Mesenchymal stem cell of adipose (primary cell): ENCODE measurements around the genes CASP6, PLA2G12A, RRH and FAM241A.

- CAGE, long polyA plus RNA, result no peak
Measured at GRCh38 chr4:105939958-105940372, 44.7 kb downstream of the NPNT start.

DNA sequence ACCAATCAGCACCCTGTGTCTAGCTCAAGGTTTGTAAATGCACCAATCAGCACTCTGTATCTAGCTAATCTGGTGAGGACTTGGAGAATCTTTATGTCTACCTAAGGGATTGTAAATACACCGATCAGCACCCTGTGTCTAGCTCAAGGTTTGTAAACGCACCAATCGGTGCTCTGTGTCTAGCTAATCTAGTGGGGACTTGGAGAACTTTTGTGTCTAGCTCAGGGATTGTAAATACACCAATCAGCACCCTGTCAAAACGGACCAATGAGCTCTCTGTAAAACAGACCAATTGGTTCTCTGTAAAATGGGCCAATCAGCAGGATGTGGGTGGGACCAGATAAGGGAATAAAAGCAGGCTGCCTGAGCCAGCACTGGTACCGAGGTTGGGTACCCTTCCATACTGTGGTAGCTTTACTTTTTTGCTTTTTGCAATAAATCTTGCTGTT is 37.7 kb upstream of the DKK2 start:
- CAGE, long polyA plus RNA, result no peak

DNA sequence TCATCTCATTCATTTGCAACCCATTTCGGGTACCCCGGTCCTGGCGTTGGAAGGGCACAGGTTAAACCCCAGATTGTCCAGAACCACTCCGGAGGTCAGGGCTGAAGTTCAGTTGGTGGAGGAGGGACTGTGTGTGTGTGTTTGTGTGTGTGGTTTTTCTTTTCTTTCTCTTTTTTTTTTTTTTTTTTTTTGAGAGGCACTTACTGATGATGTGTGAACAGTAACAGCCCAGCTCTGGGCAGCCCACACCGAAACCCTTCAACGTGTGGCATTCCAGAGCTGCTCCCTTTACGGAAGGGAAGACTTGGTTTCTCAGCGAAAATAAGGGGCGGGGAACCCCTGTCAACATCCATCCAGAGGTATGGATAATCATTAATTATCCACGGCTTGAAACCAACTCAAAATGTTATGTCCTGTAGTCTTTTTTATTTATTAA is 737 bp downstream of the SGMS2 start:
- CAGE, long polyA plus RNA, result no peak

- CAGE, long polyA plus RNA, result no peak
Measured at GRCh38 chr4:107930635-107931118, 672 bp upstream of the CYP2U1 start.

DNA sequence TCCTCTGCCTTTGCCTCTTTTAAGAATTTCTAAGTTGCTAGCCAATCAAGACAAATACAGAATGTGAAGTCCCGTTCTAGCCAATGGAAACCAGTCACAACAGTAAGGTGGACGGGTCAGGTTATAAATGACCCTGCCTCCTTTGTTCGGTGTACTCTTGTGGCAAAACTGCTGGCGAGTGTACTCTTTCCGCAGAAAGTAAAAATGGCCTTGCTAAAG is 1.7 kb upstream of the HADH start:
- CAGE, long polyA plus RNA, result no peak

DNA sequence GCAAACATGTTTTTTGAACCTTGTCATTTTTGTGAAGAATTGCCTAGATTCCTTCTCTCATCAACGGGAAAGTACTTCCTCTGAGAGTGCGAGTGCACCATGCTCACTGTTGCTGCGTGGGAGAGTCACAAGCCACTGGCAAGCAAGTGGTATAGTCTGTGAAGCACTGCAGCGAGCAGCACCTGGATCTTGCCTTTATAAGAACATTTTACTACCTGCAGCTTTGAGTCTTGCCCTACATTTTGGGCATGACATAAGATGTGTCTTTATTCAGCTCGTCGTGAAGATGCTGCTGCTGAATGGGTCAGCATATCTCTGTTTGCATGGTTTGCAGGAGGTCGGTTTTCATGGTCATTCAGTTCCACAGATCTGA is 44.9 kb downstream of the HADH start:
- CAGE, long polyA plus RNA, result no peak

DNA sequence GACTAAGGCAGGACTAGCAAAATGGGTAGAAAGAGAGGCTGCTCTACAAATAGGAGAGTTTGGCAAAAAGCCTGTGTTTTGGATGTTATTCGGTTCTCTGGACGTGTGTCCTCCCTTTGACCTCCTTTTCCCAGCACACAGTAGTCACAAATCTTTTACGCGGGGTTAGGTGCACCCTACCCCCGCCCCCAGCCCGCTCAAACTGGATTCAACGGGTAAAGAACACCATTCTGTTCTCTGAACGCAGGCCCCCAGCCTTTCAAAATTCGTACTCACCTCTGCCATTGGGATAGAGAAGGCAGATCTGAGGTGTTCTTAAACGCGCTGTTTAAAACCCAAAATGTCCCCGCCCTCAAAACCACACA is 2.8 kb downstream of the LEF1 start:
- CAGE, long polyA plus RNA, result no peak

DNA sequence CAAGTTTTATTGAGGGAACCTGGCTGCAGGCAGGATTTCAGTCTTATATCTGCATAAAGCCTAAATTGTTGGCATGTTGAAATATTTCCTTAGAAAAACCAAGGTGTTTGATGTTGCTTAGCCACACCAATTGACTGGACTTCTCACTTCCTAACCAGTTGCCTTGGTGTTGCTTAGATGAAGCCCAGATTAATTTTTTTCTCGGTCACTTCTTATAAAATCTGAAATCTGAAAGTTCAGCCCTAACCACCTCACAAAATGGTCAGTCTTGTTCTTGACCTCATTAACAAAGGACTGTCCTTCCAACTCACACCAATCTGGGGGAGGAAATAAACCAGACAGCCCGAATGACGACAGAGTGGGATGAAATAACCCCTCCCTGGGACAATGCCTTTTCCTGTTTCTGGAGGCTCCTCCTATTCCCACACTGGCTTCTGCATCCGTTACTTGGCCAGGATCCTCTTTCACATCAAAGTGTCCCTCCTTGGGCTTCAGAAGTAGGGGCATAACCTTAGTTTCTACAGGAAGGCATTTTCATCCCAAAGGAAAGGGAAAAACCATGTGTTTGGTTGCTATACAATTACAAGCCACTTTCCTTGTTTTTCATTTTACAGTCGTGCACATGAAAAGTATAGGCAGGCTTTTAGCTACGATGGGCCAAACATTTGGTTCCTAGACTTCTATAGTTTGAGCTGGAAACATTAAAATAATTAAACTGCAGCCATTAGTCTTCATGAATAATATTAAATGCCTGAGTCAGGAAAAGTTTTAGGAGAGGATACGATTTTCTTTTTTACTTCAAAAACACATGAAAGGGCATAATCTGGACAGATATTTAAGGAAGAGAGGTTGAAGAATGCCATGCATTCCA is 59.7 kb upstream of the RPL34 start:
- CAGE, long polyA plus RNA, result no peak

DNA sequence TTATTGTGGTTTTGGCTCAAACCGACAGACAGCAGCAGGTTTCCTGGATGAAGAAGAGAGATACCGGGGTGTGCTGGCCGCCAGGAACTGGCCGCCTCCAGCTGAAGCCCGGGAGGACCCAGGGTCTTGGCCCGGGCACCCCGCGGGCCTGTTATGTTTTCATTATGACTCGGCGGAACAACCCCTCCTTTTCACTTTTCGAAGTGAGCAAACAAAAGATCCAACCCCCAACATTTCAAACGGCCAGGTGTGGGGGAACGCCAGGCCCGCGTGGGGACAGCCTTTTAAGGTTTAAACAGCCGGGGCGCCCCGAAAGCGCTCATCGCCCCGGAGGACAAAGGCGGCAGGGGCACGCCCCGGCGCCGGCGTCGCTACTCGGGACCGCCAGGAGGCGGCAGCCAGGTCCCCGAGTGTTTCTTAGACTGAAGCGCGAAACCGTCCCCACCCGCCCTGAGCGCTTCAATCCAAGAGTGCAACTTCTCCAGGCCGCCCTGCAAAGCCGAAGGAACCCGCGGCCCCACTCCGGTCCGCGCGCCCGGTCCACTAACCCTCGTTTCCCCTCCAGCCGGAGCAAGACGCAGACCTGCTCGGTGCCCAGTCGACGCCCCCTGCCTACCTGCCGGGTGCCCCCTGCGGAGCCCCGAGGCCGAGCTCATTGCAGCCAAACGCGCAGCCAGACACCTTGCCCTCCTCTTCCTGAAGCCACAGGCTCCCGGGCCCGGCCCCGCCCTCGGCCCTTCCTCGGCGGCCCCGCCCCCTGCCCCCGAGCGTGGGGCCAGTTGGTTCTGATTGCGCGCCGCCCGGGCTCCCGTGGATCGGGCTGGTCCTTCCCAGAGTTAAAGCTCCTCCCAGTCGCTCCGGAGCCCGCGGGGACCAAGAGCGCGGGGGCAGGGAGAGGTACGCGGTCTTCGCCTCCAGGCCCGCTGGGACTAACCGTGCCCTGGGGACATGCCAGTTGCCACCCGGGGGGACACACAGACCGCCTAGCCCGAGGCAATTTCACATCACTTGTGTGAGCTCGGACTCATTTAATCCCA is at the start of gene CASP6:
Gene CASP6, minus strand, starts transcription at position 706 of the 1,037 bp plus-strand sequence.
- CAGE, long polyA plus RNA, result no peak

DNA sequence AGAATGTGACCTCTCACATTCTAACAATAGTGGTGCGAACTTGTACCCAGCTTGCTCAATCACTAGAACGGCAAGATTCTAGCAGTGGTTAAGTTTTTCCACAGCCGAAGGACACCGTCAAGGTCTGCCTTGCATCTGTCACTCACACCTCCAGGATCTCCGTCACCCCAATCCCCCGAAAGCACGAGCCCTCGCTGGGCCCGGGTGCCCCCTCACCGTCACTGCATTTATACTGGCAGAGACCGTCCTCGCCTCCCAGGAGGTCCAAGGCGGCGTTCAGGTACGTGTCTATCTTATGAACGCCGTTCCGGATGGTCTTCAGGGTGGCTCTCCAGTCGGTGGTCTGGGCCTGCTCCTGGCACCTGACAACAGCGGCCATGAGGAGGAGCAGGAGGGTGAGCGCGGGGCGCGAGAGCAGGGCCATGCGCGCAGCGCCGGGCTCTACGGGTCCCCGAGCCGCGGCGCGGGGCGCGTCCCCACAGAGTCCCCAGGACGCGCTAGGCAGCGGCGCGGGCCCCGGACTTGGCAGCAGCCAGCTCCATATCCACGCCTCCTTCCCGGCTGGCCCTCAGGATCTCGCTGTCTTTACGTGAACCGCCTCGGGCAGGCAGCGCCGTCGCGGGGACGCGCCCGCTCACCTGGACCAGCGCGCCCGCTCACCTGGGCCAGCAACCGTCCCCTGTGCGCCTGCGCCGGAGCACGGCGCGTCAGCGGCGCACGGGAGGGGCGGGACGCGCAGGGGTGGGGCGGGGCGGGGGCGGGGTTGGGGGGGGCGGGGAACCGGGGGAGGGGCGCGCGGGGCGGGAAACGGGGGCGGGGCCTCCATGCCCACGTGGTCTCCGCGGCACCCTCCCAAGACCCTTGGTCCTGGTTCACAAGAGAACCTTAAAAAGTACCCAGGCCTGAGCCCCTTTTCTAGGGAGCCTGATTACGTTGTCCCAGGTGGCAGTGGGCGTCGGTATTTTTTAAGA is at the start of gene PLA2G12A:
Gene PLA2G12A, minus strand, starts transcription at position 685 of the 971 bp plus-strand sequence.
- CAGE, long polyA plus RNA, result no peak

DNA sequence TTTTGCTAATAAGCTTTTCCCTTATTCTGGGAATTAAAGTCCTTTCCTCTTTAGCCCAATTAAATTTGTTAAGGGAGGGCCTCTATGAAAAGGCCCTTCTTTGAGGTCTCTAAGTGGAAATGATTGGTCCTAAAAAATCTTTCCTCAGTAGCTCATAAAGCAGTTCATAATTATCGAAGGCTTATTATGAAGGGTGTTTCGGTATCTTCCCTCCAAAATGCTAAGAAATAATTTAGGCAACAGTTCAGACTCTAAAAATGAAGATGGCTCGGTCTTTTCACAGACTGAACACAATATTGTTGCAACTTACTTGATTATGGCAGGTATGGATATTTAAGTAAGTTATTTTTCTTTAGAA is at the start of gene RRH:
Gene RRH, plus strand, starts transcription at position 162 of the 358 bp plus-strand sequence.
- CAGE, long polyA plus RNA, result no peak

- CAGE, long polyA plus RNA, result no peak
Measured at GRCh38 chr4:109914370-109915103, 1.9 kb downstream of the EGF start.

DNA sequence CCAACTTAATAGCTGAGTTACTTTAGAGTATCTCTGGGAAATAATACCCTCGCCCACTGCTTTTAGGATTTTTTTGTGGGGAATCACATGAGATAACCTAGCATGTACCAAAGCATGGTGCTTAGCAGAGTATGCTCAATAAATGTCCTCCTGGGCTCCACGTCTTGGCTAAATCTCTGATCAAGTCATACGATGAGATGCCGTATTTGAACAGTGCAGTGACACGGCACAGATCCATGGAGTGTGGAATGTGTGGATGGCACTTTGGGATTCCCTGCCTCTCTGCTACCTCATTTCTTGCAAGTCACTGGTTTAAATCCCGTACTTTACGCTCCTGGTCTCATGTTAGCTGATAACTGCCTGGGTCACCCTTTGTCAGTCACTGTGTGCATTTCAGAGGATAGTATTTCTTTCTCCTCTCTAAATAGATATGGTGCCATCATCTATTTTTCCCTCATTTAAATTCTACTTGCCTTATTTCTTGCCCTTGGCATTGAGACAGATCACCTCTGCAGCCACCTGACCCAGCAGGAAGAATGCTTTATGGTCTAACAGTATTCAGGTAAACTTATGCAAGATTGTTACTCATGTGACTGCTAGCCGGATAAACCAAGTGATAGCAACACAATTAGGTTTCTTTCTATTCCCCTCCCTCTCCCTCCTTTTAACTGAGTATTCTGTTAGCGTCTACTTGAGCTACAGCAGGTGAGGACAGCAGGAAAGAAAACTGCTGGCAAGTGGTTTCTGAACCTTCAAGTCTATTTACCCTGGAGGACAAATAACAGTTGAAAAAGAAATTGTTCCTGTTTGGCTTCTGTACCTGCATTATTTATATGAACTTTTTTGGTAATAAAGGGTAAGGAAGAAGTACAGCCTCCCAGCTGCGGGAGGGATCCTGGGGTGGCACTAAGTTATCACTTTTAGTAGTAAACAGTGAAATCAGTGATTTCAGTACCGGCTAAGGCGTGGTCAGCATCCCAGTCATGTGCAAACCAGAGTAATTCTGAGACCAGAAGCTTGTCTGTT is 2.9 kb downstream of the EGF start:
- CAGE, long polyA plus RNA, result no peak

DNA sequence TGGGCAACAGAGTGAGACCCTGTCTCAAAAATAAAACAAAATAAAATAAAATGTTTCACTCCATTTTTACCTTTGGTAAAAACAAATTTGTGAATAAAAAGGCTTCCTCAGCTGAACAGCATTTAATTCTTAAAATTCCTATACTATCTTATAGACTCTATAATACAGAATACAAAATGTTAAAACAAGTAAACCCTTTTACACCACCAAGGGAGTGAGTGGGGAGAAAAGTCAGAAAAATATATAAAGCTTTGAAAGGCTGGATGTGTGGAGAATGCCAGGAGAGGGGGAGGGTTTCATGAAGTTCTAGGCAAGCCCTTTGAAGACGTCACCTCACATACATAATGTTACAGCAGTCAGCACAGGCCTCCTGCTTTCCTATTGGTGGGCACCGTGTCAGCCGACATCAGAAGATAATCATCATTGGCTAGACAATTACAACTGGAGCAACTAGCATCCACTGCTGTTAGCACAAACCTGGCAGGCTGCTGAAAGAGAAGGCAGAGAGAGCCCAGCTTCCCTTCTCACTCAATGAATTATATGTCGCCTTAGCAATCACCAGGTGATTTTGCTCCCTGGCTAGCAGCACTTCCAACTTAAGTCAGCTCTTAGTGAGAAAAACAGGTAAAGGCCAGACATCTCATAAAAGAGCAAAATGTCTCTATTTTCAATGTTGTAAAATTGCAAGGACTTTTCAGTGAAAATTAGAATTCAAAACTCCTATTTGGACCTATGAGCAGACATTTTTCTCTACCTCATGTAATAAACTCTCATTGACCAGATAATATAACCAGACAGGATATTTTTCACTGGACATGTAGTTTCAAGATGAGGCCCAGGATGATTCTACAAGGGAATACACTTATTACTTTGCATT is 4.6 kb downstream of the ELOVL6 start:
- CAGE, long polyA plus RNA, result no peak

- CAGE, long polyA plus RNA, result no peak
Measured at GRCh38 chr4:110195632-110196586, 2.5 kb downstream of the ELOVL6 start.

DNA sequence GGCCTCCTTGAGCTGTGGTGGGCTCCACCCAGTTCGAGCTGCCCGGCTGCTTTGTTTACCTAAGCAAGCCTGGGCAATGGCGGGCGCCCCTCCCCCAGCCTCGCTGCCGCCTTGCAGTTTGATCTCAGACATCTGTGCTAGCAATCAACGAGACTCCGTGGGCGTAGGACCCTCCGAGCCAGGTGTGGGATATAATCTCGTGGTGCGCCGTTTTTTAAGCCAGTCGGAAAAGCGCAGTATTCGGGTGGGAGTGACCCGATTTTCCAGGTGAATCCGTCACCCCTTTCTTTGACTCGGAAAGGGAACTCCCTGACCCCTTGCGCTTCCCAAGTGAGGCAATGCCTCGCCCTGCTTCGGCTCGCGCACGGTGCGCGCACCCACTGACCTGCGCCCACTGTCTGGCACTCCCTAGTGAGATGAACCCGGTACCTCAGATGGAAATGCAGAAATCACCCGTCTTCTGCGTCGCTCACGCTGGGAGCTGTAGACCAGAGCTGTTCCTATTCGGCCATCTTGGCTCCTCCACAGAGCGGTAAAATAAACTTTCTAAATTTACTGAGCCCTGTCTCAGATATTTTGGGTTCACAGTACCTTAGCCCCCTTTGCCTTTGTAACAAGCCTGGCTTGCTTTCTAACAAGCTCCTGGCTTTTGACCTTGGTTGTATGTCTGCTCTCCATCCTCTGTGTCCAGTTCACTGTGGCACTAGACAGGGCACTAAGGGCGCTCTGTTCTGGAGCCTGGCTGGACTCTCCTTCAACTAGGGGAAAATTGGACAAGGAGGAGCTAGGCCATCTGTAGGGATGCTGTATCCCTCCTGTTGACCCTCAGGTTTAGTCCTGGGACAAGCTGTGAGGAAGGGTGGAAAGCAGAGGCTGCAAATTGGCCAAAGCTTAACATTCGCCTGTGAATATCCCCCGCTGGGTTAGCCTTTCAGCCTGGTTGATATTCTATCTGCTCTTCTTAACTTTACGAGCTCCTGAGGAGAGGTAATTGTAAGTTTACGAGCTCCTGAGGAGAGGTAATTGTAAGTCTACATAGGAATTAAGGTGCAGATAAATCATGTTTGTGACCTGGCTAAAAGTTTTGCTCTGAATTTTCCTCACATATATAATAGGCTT is 64.7 kb upstream of the ENPEP start:
- CAGE, long polyA plus RNA, result no peak

- CAGE, long polyA plus RNA, result no peak
Measured at GRCh38 chr4:110479879-110480541, 4.1 kb downstream of the ENPEP start.

- CAGE, long polyA plus RNA, result no peak
Measured at GRCh38 chr4:110636363-110636811, 13.5 kb upstream of the PITX2 start.

GRCh38 chr4:112145372-112146566 is at the start of gene FAM241A:
Gene FAM241A, plus strand, starts transcription at chr4:112145454.
- CAGE, long polyA plus RNA, result no peak

GRCh38 chr4:112379109-112379700 is 82.0 kb downstream of the ALPK1 start:
- CAGE, long polyA plus RNA, result no peak